Placental epithelial cell (primary cell): ENCODE data around the gene PCGF6.

DNA sequence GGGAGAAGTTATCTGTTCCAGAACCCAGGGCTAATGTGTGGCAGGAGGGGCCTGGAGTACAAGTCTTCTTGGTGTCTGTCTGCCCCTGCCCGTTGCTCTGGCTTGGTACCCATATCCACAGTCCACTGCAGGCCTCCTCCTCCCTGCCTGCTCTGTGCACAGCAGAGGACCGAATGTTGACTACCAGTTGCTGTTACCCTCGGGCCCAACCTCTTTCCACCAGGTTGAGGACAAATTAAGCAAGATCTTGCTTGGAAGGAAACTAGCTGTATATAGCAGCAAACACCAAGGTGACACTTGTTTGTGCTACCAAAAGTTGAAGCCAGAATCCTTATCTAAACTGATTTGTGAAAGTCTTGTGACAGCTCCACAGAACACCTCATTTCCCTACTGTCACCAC is 37.7 kb downstream of the WBP1L start:
- CAGE, long polyA plus RNA, result no peak

- CAGE, long polyA plus RNA, result no peak
Observed at GRCh38 chr10:102782550-102783617, 39.1 kb downstream of the WBP1L start.

- CAGE, long polyA plus RNA, result no peak
Observed at GRCh38 chr10:102801344-102801980, 35.8 kb downstream of the CYP17A1 start.

GRCh38 chr10:103138195-103138763 is 54.8 kb downstream of the NT5C2 start:
- CAGE, long polyA plus RNA, result no peak

DNA sequence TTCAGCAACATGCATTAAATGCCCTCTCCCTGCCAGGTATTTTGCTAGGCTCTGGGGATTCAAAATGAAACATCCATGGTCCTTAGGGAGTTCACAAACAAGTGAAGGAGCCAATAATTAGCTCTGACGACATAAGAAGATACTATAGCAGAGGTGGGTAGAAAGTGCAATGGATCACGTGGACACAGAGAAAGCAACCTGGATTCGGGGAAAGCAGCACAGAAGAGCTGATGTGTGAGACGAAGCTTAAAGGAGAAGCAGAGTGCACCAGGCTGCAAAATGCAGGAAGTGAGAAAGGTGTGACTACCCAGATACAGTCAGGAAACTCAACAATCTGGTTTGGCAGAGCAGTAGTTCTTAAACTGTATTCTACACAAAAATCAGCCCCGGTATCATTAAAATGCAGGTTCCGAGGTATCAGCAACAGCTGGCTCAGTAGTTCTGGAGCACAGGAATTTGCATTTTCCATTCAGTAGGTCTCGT is 5.5 kb upstream of the RPEL1 start:
- CAGE, long polyA plus RNA, result no peak

- CAGE, long polyA plus RNA, result no peak
Observed at GRCh38 chr10:103277262-103278467, 727 bp downstream of the INA start.

GRCh38 chr10:103350334-103351484 is at the start of gene PCGF6:
TSS of gene PCGF6 (minus strand) at chr10:103351140.
- CAGE, long polyA plus RNA, result no peak

DNA sequence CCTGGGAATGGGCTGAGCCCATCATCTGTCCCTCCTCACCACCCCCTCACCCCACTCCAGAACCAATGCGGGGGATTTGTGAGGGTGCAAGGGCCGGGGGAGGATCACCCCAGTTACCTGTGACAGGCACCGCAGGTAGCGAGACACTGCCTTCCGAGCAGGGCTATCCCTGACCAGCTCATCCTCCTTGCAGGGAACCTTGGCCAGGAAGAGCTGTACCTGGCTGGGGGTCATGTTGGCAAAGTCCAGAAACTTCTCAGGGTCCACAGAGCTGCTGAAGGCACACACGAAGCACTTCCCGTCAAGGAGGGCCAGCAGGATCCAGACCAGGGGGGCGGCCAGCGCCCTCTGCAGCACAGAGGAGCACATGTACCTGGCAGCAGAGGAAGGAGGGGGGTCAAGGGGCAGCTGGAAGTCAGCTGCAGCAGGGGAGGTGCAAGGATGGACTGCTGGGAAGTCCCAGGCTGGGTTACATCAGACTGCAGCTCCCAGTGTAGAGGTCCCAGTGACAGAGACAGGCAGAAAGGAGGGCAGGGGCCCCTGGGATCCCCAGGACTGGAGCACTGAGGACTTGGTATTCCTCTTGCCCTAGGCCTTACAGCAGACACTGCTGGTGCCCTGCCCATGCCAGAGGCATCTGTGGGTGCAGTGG is 2.7 kb downstream of the CALHM3 start:
- CAGE, long polyA plus RNA, result no peak

DNA sequence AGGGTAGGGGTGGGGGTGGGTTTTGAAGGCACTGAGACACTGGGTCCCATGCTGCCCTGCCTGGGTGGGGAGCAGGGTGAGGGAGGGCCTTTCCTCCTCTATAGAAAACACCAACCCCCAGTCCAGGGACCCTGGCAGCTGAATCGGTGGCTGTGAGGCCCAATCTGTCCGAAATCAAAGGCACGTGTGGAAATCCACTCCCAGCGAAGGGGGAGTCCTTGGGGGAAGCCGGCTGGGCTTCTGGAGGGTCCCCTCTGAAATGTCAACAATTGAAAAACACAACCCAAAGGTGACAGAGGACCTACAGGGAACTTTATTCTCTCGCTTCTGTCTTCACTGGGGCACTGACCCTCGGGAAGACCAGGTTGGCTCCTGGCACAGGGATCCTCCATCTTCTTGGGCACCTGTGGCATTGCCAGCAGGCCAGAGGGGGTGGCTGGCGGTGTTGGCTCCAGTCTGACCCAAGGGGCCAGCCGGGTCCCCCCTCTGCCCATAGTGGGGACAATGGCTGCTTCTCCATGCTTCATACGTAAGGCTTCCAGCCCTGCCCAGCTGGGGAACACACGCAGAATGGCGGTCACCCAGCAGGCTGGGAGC is 106.6 kb downstream of the NEURL1 start:
- CAGE, long polyA plus RNA, result no peak

- CAGE, long polyA plus RNA, result no peak
Observed at GRCh38 chr10:103626914-103627535, 133.5 kb downstream of the NEURL1 start.

DNA sequence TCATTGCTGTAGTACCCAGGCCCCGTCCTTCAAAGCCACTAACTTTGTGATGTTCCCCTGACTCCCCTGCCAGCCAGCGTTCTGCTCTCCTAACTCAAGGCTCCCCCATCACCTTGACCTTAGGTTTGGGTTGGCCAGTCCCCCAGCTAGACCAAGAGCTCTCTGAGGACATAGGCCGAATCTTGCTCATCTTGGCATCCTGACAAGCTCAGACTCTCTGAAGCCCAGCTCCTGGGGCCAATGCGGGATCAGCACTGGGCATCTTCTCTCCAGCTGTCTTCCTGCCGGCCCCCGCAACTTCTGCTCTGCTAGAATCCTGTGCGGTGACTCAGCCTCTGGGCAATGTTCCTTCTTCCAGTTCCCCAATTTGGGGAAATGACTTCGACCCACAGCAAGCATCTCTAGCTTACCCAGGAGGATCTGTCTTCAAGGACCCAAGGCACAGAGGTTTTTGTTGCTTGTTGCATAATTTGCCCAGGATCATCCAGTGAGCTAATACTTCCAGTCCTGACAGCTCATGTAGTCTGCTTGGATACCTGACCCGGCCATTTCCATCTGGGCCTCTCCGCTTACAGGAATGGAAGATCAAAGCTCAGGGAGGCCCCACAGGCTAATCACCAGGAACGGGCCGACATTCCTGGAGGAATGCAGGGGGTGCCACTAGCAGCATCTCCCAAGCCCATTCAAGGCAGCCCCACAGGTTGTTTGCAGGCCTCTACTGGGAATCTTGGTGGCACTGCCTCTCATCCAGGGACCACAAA is 151.7 kb downstream of the NEURL1 start:
- CAGE, long polyA plus RNA, result no peak

- CAGE, long polyA plus RNA, result no peak
Observed at GRCh38 chr10:103663469-103664155, 170.1 kb downstream of the NEURL1 start.

- CAGE, long polyA plus RNA, result no peak
Observed at GRCh38 chr10:103665269-103666104, 172.0 kb downstream of the NEURL1 start.

DNA sequence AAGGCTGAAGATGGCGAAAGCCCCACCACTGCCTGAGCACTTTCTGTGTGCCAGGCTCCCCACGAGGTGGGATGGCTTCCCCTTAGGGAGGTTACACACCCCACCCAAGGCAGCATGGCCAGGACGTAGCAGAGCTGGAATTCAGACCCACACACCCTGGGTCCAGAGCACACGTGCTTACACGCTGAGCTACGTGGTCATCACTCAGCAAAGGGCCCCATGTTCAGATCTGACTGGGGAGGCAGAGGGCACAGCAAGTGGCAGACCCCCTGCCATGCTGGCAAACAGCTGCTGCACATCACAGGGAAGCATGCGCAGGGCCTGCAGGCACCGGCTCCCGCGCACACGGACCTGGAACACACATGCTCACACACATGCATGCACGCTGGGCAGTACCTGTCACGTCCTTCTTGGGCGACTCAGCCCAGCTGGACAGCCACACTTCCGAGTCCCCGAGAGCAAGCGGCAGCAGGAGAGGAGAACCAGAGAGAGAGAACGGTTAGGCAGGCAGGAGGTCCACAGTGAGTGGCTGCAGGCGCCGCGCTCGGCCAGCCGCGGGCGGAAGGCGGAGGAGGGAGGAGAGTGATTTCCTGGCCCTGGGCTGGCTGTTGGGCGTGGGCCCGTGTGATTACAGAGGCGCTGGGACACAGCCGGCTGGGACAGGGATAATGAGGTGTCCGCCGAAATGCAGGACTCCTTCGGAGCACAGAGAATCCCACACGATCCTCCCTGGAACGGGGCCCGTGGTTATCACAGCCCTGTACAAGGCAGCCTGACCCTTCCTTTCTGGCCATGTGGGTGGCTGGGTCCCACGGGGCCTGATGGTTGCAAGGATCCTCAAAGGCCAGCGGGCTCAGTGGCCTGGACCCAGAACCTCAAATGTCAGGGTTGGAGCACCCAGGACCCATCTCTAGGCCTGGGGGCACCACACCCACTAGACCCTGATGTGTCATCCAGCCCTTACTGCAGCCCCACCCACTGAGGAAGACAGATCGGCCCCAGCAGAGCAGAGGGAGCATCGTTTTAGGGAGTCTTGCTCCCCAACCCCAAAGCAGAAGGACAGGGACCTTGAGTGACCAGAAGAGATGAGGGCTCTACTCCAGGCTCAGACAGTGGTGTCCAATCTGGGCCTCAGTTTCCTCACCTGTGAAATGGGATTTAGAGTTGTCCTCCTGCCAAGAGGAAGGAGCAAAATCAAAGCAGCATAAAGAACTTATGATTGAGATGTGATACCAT is 175.1 kb downstream of the NEURL1 start:
- CAGE, long polyA plus RNA, result no peak

DNA sequence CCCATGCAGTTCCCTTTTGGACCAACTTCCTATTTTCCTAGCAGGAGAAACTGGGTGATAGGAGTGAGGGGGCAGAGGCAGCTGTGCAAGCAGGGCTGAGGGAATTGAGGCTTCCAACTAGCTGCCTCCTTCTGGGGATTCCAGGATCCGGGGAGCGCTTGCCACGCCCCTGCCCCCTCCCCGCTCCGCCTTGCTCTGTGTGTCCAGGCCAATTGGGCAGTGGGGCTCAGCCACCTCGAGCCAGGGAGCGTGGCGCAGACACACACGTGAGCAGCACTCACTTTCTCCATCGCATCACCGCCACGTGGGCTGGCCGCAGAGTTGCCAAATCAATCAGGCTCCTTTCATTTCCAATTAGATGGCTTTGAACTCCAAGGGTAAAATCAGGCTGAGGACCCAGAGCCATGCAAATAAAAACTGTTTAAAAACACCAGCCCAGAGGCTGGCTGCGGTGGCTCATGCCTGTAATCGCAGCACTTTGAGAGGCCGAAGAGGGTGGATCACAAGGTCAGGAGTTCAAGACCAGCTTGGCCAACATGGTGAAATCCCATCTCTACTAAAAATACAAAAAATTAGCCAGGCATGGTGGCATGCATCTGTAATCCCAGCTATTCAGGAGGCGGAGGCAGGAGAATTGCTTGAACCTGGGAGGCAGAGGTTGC is 173.2 kb downstream of the SH3PXD2A start:
- CAGE, long polyA plus RNA, result no peak

- CAGE, long polyA plus RNA, result no peak
Observed at GRCh38 chr10:103739307-103740080, 115.9 kb downstream of the SH3PXD2A start.

DNA sequence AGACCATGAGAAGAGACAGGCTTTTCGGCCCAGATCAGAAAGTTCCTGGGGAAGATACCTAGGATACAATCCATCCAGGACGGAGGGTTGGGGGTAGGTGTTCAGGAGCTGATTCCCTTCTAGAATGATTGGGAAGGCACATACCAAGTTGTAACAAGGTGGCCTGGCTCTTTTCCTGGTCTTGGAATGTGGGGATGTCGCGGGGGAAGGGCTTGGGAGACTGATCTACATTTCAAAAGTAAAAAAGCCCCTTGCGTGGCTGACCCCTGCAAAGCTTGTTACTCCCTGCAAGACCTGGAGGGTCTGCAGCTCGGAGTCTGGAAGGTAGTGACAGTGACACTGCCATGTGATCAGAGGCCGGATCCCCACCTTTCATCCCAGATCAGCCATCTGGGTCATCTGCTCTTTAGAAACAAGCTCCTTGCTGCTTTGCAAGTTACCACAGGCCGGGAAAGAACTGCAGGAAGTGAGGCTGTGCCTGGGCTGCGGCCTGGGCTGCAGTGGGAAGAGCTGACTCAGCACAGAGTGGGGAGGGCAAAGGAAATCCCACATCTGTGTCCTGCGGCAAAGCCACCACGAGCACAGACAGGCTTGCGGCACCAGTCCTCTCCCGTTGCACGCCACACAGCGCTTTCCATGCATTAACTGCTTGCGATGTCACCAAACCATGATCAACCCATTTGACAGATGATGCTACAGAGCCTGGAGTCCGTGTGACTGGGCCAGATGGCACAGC is 97.8 kb downstream of the SH3PXD2A start:
- CAGE, long polyA plus RNA, result no peak

GRCh38 chr10:103811892-103812315 is 43.5 kb downstream of the SH3PXD2A start:
- CAGE, long polyA plus RNA, result no peak

- CAGE, long polyA plus RNA, result no peak
Observed at GRCh38 chr10:103831823-103832510, 23.4 kb downstream of the SH3PXD2A start.

GRCh38 chr10:103916334-103916744 is 1.6 kb downstream of the STN1 start:
- CAGE, long polyA plus RNA, result no peak